ENCODE results near the genes TOR1AIP1 and KIAA1614.

GRCh38 chr1:179742634-179743025, 461 bp upstream of the FAM163A start:
- PRO-cap, result no peak
- RAMPAGE, long total RNA, 4 experiments, result no peak in any of the 4 experiments

GRCh38 chr1:179882039-179882880, at the start of gene TOR1AIP1:
Gene TOR1AIP1, plus strand, starts transcription at chr1:179882285.
- PRO-cap, result bidirectional peak, plus-strand start at chr1:179882285, minus-strand start at chr1:179882181; bidirectional peak, plus-strand start at chr1:179882779, minus-strand start at chr1:179882610
- RAMPAGE, long total RNA, 4 experiments, result start-site peak on the plus strand in 4 of 4 experiments, at chr1:179882261-179882816 at its widest, 230 to 1,405 reads per replicate; start-site peak on the minus strand in 1 of 4 experiments, at chr1:179882474-179882525 at its widest, 8 reads per replicate

DNA sequence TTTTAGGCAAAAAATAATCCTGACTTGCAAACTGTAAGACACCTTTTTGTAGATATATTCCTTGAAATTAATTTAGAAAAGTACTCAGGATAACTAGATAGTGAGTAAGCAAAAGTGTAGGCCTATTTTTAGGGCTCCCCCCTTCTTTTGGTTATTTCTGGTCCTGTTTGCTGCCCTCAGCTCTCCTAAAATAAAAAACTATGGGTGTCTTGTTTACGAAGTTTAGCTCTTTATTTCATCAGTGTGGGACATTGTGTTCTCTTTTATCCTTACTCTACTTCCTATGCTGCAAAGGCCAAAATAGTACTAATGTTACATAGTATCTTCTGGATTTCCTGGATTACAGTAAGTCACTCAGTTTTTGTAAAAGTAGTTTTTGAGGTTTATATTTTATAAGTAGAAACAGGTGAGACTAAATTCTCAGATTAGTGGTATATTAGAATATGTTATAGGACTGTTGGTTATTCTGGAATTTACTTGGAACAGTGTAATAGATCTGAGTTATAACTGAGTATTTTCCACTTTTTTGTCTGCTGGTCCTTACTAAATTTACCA, 15.4 kb downstream of the CEP350 start:
- PRO-cap, result bidirectional peak, plus-strand start at position 319 of the sequence, minus-strand start at position 192 of the sequence
- RAMPAGE, long total RNA, 4 experiments, result no peak in any of the 4 experiments

- PRO-cap, result no peak
- RAMPAGE, long total RNA, 4 experiments, result no peak in any of the 4 experiments
These were observed 74.3 kb upstream of the QSOX1 start for GRCh38 chr1:180080323-180080848.

DNA sequence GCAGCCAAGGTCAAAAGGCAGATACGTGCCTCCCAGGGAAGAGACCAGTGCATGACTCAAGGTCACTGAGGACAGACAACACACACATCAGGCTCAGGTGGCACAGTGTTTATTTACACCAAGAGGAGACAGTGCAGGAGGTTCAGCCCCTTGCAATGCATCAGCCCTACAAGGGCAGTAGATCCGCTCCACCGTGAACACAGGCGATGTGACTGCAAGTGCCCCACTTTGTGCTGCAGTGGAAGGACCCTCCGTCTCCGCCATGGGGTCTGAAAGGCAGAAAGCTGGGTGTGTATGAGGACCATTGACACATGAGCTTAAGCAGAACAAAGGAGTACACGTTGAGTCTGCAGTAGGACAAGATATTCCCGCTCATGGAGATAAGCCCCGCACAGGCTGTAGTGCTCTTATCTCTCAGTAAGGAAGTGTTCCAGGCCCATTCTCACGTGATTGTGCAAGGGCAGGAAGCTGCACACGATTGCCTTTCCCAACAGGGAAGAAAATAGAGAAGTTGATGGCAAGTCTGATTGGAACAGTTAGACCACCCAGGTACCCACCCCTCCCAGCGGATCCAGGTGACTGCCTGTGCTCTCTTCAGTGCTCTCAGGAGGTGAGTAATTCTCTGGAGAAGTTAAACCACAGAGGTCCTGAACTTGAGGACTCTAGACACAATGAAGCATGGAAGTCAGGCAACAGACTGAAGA, 37.5 kb upstream of the QSOX1 start:
- PRO-cap, result no peak
- RAMPAGE, long total RNA, 4 experiments, result no peak in any of the 4 experiments

DNA sequence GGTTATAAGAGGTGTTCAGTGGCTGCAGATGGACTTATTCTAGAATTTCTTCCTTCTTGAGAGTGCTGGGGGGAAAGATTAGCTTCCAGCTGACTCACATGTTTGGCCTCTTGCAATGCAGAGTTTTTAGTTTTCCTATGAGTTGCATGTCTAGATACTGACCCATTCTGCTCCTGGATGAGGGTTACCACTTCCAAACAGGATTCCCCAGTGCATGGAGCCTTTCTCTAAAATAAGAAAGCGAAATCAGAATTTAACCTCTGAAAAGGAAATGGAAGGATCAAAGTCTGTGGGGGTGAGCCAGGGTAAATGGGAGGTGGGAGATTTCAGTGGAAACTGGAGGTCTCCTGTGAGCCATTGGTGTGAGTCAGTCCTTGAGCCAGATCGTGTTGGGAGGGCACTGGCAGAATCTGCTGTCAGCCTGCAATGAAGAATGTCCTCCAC, 2.2 kb downstream of the QSOX1 start:
- PRO-cap, result no peak
- RAMPAGE, long total RNA, 4 experiments, result no peak in any of the 4 experiments

DNA sequence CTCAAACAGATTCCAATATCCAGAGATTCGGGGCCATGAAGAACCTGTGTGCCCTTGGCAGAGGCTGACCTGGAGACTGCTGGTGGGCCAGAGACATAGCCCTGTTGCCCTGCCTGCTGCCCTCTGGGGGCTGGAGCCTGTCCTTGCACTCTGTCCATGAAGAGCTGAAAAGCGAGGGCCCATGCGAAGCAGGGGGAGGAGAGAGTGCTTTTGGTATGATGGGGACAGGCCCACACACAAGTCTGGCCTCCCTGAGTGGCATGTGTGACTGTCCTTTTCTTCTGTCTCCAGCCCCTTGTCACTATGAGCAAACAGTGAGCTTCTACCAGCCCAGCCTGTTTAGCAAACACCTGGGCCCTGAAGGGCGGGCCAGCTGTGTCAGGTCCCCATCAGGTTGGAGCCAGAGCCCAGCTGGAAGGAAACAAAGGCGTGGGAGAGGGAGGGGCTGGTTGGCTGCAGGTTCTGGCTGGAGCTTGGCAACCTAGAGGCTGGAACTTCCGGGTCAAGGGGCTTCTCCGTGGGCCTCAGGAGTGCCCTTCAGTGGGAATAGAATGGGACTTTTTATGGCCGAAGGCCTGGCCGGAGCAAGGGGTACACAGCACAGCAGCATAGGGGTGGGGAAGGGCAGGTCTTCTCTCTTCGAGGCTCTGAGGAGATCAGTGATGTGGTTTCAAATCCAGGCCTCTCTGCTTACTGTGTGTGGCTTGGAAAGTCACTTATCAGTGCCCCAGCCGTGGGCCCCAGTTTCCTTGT, 14.3 kb downstream of the QSOX1 start:
- PRO-cap, result no peak
- RAMPAGE, long total RNA, 4 experiments, result no peak in any of the 4 experiments

DNA sequence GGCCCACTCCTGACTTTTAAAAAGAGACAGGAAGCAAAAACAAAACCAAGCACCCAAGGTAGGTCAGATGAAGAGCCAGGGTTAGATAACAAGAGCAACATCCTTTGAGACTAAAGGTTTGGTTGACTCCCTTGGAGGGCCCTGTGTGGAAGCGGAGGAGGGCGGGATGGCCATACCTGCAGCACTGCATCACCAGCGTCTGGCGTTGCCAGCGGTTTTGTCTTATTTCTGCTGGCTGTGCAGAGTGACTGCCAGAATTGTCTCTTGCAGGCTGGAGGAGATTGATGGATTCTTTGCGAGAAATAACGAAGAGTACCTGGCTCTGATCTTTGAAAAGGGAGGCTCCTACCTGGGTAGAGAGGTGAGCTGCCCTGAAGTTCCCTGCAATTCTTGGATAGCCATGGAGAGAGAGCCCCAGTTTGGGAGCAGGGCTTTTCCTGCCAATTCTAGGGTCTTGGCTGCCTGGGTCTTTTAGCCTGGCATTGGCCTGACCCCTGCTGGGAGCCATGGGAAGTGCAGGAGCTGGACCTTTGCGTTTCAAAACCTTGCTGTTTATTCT, 23.9 kb downstream of the QSOX1 start:
- PRO-cap, result no peak
- RAMPAGE, long total RNA, 4 experiments, result no peak in any of the 4 experiments

- PRO-cap, result no peak
- RAMPAGE, long total RNA, 4 experiments, result no peak in any of the 4 experiments
These were observed 35.3 kb upstream of the LHX4 start for GRCh38 chr1:180194574-180195315.

DNA sequence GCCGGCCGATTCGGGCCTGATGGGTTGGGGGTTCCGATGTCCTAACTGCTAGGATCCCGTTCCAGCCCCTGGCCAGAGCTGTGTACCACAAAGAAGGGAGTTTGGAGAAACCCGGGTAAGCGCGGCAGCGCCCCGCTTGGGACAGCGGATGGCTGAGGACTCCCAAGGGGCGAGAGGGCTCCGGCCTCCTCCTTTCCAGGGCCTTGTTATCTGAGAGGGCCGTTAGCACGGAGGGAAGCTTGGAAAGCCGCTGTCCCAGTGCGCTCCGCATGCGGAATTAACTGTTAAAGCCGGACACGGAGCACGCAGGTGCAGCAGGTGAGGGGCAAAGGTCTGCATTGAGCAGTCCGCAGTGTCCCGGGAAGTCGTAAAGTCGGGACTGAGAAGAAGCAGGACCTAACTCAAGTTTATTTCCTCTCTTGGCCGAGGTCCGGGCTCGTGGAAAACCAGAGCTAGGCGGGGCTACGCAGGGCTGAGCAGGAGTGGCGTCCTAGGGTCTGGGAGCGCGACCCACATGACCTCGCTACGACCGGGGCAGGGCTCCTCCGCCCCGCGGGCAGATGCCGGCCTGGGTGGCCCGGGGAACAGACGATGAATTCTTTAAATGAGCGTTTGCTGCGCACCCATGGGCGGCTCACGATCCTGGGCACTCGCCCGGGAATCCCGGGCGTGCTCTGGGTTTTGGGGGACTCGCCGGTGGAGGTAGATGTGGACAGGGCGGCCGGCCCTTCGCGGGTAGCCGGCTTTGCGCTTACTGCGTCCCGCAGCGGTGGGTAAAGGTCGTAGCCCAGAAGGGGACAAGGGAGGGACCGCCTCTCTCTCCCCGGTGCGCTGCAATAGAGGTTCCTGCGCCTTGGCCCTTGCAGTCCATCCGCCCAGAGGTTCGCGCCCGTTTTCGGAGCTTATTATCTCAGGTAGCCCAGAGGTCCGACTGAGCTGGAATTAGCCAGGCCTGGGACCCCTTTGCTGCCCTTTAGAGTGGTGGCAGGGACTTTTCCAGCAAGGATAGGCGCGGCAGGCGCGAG, 4.6 kb downstream of the LHX4 start:
- PRO-cap, result no peak
- RAMPAGE, long total RNA, 4 experiments, result no peak in any of the 4 experiments

GRCh38 chr1:180530375-180530911, 28.1 kb upstream of the ACBD6 start:
- PRO-cap, result no peak
- RAMPAGE, long total RNA, 4 experiments, result no peak in any of the 4 experiments

DNA sequence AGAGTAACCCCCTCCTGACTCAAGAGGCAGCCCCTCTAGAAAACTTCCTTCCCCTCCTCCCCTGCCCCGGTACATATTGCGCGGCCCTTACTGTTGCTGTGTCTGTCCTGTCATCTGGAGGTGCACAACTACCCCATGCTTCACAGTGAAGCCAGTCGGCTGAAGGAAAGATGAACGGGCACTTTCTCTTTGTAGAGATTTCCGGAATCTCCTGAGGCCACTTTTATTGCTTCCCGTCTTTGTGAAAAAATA, 900 bp upstream of the KIAA1614 start:
- PRO-cap, result unidirectional peak, plus-strand start at position 103 of the sequence; unidirectional peak, plus-strand start at position 143 of the sequence
- RAMPAGE, long total RNA, 4 experiments, result no peak in any of the 4 experiments

GRCh38 chr1:180912682-180913347, at the start of gene KIAA1614:
Gene KIAA1614, plus strand, starts transcription at chr1:180912897.
- PRO-cap, result bidirectional peak, plus-strand start at chr1:180912714, minus-strand start at chr1:180912743; bidirectional peak, plus-strand start at chr1:180912867, minus-strand start at chr1:180912926; bidirectional peak, plus-strand start at chr1:180913219, minus-strand start at chr1:180913133
- RAMPAGE, long total RNA, 4 experiments, result no peak in any of the 4 experiments

GRCh38 chr1:180913348-180913680, 617 bp downstream of the KIAA1614 start:
- PRO-cap, result no peak
- RAMPAGE, long total RNA, 4 experiments, result no peak in any of the 4 experiments

GRCh38 chr1:181042937-181043391, 9.2 kb downstream of the MR1 start:
- PRO-cap, result no peak
- RAMPAGE, long total RNA, 4 experiments, result no peak in any of the 4 experiments

DNA sequence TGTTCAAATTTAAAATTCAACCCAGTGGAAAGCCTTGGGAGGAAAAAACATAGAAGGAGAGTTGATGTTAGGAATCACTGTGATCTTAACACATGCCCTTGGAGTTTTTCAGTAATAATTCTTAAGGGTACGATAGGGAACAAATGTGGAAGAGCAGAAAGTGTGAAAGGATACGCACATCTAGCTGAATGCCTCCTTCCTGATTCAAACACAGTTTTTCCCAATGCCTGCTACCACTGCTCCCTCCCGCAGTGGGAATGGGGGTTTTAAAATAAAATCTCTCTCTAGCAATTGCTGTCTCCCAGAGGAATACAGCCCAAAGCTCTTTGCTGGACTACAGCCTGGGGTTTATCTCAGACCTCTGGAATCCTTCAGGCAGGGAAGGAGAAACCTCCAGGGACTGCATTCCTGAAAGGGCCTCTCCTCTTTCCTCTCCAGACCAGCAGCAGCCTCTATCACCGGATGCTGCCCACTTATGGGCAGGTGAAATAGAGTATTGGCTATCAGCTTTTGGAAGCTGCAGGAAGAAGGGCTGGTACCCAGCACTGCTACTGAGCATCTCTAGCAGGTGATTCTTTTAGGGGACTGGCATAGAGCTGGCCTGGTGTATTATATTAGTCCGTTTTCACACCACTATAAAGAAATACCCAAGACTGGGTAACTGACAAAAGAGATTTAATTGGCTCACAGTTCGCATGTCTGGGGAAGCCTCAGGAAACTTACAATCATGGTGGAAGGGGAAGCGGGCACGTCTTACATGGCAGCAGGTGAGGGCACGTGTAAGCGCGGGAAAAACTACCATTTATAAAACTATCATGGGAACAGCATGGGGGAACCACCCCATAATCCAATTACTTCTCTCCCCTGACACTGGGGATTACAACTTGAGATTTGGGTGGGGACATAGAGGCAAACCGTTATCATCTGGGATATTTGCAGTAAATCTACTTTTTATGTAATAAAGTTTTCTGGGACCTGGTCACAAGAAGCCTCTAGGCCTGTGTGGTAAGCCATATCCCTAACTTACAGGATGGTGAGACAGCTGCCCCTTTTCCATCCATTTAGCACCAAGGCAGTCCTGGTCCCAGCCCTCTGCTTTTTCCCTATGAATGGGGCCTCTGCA, 6.5 kb downstream of the IER5 start:
- PRO-cap, result unidirectional peak, minus-strand start at position 247 of the sequence
- RAMPAGE, long total RNA, 4 experiments, result no peak in any of the 4 experiments

- PRO-cap, result no peak
- RAMPAGE, long total RNA, 4 experiments, result no peak in any of the 4 experiments
These were observed 23.4 kb upstream of the ZNF648 start for GRCh38 chr1:182084903-182085366.

DNA sequence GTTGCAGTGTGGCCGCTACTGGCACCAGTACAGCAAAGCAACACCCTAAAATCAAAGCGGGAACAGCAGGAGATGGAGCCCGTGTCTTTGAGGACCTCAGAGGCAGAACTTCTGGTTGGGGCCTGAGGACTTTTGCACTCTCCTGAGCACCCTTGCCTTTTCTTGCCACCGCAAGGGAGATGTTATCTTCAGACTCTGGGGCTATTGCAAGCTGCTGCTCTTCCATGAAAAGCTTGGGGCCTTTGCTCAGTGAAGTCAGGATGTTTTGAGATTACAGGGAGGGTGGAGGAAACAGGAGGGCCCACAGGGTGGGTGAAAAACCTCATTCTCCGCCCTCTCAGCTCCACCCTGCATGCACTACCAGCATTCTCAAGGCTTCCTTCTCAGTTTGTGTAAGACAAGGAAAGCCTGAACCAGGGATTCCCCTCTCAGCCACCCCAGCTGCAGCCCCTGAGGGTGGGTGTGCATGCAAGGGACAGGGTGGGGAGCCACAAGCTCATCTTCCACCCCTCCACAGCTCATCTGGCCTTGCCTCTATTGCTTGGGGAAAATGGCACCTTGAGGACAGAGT, 25.8 kb upstream of the ZNF648 start:
- PRO-cap, result no peak
- RAMPAGE, long total RNA, 4 experiments, result no peak in any of the 4 experiments

- PRO-cap, result no peak
- RAMPAGE, long total RNA, 4 experiments, result no peak in any of the 4 experiments
These were observed 102.8 kb downstream of the GLUL start for GRCh38 chr1:182288702-182289373.

- PRO-cap, result unidirectional peak, minus-strand start at chr1:182386867
- RAMPAGE, long total RNA, 4 experiments, result no peak in any of the 4 experiments
These were observed 4.7 kb downstream of the GLUL start for GRCh38 chr1:182386671-182387489.